ENCODE measurements around a stretch of chr3.

DNA sequence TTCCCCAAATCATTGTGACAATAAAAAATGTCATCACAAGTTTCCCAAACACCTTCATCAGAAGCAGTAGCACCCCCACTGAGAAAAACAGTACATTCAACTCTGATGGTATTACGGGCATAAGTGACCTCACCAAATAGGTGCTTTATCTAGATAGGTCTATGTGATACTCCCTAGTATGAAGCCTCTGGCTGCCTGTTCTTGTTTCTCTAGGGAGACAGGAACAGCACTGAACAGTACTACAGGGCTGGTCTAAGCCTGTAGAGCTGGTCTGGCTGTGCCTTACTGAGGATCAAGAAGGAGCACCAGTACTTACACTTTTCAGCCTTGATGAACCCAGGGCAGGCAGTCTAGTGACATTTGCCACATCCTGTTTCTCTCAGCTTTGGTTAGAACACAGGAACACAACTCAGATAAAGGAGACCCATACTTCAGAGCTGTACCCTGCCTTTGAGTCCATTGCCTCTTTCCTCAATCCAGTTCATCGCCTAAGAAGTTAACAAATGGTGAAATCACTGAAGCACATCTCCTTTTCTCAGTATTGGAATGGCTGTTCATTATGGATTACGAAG, 35.9 kb downstream of the OXNAD1 start:
- PRO-cap, result no peak
- RAMPAGE, long total RNA, 3 experiments, result no peak in any of the 3 experiments

DNA sequence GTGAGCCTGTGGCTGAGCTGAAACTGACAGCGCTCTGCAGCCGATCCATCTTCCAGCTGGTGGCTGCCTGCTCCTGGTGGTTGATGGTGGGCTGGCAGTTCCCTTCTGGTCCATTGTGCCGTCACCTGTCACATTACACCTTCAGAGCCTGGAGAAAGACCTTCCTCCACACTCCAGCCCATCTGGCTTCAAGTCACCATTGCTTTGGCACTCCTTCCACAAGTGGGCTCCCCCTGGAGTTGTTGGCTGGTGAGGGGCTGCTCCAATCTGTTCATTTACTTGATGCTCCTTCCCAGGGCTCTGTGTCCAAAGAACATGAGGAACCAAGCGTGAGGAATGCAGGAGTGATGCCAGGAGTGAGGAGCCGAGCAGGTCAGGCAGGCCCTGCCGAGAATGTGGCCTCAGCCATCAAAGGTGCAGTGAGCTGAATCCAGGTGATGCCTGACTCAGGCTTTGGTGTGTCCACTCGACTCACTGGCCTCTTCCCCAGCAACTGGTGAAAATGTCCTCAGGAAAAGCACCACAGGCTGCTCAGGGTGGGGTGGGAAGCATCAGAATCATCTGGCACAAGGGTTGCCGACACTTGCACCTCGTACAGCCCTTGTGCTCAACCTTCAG, 57.2 kb downstream of the OXNAD1 start:
- PRO-cap, result no peak
- RAMPAGE, long total RNA, 3 experiments, result no peak in any of the 3 experiments

GRCh38 chr3:16332876-16333273, 67.9 kb downstream of the OXNAD1 start:
- PRO-cap, result no peak
- RAMPAGE, long total RNA, 3 experiments, result no peak in any of the 3 experiments

GRCh38 chr3:16400416-16401032, 113.0 kb downstream of the RFTN1 start:
- PRO-cap, result no peak
- RAMPAGE, long total RNA, 3 experiments, result no peak in any of the 3 experiments

GRCh38 chr3:16441371-16441678, 72.2 kb downstream of the RFTN1 start:
- PRO-cap, result no peak
- RAMPAGE, long total RNA, 3 experiments, result no peak in any of the 3 experiments

DNA sequence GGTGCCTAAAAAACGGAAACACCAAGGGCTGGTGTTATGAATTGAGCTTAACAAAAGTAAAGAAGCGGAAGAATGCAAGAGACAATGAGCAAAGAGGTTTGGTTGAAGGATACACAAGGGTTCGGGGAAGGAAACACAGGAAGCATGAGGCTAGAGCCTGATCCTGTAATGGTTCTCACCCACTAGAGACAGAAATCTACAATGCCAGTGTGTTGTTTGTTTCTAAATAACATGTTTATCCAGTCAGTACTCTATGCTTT, 50.7 kb downstream of the RFTN1 start:
- PRO-cap, result no peak
- RAMPAGE, long total RNA, 3 experiments, result no peak in any of the 3 experiments

DNA sequence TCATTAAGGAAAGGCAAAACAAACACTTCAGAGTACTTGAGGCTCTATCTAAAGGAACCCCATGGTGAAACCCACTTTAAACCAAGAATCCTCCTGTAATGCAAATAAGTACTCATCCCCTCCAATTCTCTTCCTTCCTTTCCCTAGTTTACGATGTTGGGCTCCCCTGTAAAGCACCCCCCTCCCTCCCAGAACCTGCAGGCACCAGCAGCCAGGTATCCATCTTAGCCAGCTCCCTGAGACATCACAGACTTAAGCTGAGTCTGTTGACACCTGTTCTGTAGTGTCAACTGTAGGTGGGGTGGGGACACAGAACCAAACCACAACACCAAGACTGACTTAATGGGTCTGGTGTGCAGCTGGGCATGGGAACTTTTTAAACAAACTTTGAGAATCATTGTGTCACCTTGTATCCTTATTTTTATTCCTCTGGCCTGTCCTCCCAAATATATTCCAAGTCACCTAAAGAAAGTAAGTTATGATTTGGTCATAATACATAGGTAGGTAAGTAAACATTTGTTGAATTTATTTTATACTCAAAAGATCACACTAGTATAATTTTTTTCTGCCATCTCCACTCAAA, 30.2 kb downstream of the RFTN1 start:
- PRO-cap, result no peak
- RAMPAGE, long total RNA, 3 experiments, result no peak in any of the 3 experiments

DNA sequence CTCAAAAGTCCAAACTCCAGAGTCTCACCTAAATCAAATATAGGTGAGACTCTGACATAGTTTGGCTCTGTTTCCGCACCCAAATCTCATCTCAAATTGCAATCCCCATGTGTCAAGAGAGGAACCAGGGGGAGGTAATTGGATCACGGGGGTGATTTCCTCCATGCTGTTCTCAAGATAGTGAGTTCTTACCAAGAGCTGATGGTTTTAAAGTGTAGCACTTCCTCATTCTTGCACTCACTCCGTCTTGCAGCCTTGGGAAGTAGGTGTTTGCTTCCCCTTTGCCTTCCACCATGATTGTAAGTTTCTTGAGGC, 96.1 kb upstream of the PLCL2 start:
- PRO-cap, result no peak
- RAMPAGE, long total RNA, 3 experiments, result no peak in any of the 3 experiments

GRCh38 chr3:16837466-16838136, 47.2 kb upstream of the PLCL2 start:
- PRO-cap, result no peak
- RAMPAGE, long total RNA, 3 experiments, result no peak in any of the 3 experiments

DNA sequence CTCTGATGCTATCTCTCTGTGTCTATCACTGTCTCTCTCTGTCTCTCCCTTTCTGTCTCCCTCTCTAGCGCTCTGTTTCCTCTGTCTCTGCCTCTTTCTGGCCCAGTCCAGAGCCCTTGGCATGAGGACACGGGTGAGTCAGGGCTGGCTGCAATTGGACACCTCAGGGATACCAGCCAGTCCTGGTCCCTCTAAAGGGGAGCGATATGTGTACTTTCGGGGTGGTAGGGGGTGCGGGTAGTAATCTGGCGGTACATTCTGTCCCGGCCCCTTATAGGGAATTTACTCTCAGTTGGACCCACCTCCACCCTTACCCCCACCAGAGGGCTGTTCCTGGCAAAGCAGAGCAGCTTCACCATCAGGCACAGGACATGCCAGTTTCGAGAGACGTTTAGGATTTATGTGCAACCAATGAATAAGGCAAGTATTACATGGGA, 255.9 kb downstream of the PLCL2 start:
- PRO-cap, result no peak
- RAMPAGE, long total RNA, 3 experiments, result no peak in any of the 3 experiments

DNA sequence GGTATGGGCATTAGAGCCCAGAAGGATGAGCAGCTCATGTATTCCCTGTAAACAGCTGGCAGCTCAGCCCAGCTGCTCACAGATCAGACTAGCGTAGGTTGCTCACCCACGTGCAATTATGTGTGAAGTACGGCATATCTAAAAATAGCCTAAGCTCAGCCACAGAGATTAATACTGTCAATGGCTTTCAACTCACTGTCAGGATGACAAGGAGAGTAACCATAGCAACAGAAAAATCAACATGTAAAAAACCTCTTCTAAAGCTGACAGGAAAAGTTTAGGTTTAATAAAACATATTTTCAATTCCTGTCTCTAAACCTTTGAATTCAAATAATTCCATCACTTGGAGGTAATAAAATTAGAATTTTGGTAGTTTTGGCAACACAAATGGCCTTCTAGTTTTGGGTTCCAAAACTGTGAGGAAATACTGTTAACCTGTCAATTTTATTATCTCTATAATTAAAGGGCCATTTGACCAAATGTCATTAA, 295.2 kb downstream of the PLCL2 start:
- PRO-cap, result no peak
- RAMPAGE, long total RNA, 3 experiments, result no peak in any of the 3 experiments

- PRO-cap, result no peak
- RAMPAGE, long total RNA, 3 experiments, result no peak in any of the 3 experiments
Measured at GRCh38 chr3:17572194-17572903, 170.1 kb downstream of the TBC1D5 start.

GRCh38 chr3:17693231-17693872, 49.1 kb downstream of the TBC1D5 start:
- PRO-cap, result no peak
- RAMPAGE, long total RNA, 3 experiments, result no peak in any of the 3 experiments

DNA sequence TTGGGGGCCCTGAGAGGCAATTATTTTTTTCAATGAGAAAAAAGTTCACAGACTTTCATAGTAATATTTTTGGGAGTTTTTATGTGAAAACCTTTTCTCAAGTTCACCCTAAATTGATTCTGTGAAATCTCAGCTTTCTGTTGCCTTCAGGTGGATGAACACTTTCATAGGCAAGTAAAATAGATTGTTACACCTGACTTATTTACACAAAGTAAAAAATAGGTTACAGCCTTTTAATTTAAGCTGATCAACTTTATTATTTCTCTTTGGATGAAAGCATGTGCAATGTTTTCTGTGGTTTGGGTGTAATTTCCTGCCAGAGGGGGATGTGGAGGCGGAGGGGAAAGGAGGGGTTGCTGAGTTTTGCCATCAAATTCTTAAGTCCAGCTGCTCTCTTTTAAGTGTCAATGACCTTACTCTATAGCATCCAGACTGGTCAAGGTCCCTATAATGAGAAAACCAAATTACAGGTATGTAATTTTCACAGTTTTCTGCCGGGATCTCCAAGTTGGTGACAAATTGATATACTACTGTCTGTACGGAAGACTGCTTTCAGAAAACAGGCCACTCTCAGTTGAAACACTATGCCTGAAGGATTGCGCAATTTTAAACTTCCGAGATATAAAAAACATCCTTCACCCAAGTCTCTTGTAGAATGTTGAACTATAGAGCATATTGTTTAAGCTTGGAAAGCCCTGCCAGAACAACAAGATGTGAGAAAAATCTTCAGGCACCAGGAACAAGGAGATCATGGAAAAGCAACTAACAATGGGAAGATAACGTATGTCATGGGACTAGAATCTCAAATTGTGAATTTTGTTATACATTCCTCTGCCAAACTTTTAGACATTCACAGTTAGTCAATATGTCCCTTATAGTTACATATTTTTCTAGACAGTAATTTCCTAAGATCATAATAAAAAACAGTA, 300.5 kb upstream of the SATB1 start:
- PRO-cap, result no peak
- RAMPAGE, long total RNA, 3 experiments, result no peak in any of the 3 experiments

DNA sequence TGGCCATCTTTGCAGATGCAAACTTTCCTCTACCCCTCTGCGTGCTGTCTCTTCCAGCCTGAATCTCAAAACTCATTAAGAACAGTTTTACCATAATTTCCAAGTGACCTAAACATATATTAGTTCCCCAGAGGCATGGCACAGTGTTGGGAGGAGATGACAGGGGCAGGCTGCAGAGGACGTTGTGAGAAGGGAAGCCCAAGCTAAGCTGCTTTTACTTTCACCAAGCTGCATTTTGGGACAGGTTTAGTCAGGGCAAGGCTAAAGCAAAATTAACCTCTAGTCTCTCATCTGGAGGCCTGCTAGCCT, 318.6 kb upstream of the SATB1 start:
- PRO-cap, result no peak
- RAMPAGE, long total RNA, 3 experiments, result no peak in any of the 3 experiments

- PRO-cap, result no peak
- RAMPAGE, long total RNA, 3 experiments, result no peak in any of the 3 experiments
Measured at GRCh38 chr3:19347465-19348123, 199.3 kb downstream of the KCNH8 start.

DNA sequence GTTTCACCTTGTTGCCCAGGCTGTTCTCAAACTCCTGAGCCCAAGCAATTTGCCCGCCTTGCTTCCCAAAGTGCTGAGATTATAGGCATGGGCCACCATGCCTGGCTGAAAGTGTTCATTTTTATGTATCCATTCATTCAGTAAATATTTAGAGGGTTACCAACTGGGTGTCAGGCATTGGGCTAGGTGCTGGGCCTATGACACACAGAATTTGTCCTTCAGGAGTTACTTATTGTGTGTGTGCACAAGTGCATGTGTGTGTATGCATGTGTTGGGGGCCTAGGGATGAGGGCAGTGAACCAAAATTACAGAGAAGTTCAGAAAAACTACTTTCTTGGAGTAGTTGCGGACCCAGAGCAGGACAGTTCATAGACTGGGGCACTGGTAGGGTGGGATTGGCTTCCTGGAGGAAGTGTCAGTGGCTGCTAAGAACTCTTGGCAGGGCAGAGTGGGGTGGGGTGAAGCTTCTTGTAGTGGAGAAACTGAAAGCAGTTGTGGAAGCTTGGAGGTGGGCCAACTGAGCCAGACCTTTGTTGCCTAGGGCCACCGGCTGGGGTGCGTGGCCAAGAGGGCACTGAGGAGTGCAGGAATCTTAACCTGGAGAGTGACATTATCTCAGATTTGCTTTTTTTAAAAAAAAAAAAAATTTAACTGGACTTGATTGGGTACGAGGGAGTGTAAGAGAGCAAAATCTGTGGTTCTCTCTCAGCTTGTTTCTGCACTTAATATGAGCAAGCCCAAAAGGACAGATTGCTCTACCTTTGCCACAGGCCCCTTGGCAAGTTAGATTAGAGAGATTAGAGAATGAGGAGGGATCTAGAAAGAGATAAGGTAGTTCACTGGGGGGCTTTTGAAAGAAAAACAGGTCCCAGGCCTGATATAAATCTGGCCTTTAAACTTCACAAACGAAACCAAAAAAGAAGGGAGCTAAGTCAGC, 3.1 kb downstream of the KAT2B start:
- PRO-cap, result no peak
- RAMPAGE, long total RNA, 3 experiments, result start-site peak on the plus strand in 1 of 3 experiments, centred at position 628 of the sequence, 16 reads per replicate

- PRO-cap, result no peak
- RAMPAGE, long total RNA, 3 experiments, result no peak in any of the 3 experiments
Measured at GRCh38 chr3:20104328-20104825, 64.1 kb downstream of the KAT2B start.

DNA sequence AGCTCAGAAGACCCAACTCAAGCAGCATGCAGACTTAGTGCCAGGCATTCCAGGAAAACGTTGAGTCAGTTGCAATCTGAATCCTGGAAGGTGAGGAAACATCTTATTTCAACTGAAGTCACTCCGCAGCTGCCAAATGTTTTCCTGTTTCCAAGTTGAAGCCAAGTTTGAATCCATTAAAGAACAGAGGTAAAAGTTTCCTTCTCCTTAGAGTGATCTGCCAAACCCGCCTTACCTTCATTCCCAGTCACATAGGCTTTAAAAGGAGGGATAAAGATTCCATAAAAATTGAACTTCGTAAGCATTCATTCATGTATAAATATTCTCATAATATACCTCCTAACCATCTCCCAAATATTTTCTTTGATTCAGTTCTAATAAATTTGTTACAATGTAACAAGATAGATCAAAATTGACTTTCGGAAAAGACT, 126.3 kb downstream of the ZNF385D start:
- PRO-cap, result no peak
- RAMPAGE, long total RNA, 3 experiments, result no peak in any of the 3 experiments

DNA sequence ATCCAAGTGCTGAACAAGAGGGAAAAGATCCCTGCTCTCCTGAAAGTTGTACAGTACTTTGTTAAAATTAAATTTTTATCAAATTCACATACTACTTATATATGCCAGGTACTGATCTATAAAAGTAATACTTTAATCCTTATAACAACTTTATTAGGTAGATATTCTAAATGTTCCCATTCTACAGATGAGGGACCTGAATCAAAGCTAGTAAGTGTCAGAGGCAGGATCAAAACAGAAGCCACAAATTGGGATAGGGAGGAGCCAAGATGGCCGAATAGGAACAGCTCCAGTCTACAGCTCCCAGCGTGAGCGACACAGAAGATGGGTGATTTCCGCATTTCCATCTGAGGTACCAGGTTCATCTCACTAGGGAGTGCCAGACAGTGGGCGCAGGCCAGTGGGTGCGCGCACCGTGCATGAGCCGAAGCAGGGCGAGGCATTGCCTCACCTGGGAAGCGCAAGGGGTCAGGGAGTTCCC, 402.0 kb upstream of the UBE2E2 start:
- PRO-cap, result no peak
- RAMPAGE, long total RNA, 3 experiments, result no peak in any of the 3 experiments

Data from tibial nerve (tissue), 3 donors.